Astrocyte (in vitro differentiated cells and primary cell): ENCODE data around the genes PDE6H, EPS8, SLCO1C1 and SLCO1B1.

GRCh38 chr12:14972812-14973171, at the start of gene PDE6H:
Gene PDE6H (plus strand): TSS chr12:14973042.
- PRO-cap: no peak
- RRBS, 2 experiments: no CpG with 5 or more reads among the region's 2 CpGs

DNA sequence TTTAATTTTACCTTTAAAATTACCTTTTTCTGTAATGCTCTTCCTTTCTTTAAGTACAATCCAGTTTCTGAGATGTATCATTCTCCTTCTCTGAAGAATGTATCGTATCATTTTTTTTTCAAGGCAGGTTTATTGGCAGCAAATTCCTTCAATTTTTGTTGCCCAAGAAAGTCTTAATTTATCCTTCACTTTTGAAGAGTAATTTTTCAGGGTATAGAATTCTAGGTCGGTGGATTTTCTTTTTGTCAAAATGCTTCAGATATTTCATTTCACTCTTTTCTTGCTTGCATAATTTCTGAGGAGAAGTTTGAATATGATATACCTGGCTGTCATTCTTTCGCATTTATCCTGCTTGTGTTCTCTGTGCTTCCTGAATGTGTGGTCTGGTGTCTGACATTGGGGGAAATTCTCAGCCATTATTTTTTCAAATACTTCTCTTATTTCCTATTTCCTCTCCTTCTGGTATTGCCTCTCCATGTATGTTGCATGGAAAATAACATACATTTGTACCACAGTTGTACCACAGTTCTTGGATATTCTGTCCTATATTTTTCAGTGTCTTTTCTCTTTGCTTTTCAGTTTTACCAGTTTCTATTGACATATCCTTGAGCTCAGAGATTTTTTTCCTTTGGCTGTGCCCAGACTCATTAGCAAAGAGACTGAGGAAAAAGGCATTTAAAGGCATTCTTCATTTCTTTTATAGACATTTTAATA, 83.2 kb downstream of the RERG start:
- PRO-cap: no peak
- RRBS, 2 experiments: no CpG with 5 or more reads among the region's 3 CpGs

- PRO-cap: no peak
- RRBS, 2 experiments: no CpG with 5 or more reads among the region's 4 CpGs
Observed at GRCh38 chr12:15146642-15147177, 74.5 kb downstream of the RERG start.

- PRO-cap: no peak
- RRBS, 2 experiments: no CpG with 5 or more reads among the region's 2 CpGs
Observed at GRCh38 chr12:15157199-15158096, 63.8 kb downstream of the RERG start.

DNA sequence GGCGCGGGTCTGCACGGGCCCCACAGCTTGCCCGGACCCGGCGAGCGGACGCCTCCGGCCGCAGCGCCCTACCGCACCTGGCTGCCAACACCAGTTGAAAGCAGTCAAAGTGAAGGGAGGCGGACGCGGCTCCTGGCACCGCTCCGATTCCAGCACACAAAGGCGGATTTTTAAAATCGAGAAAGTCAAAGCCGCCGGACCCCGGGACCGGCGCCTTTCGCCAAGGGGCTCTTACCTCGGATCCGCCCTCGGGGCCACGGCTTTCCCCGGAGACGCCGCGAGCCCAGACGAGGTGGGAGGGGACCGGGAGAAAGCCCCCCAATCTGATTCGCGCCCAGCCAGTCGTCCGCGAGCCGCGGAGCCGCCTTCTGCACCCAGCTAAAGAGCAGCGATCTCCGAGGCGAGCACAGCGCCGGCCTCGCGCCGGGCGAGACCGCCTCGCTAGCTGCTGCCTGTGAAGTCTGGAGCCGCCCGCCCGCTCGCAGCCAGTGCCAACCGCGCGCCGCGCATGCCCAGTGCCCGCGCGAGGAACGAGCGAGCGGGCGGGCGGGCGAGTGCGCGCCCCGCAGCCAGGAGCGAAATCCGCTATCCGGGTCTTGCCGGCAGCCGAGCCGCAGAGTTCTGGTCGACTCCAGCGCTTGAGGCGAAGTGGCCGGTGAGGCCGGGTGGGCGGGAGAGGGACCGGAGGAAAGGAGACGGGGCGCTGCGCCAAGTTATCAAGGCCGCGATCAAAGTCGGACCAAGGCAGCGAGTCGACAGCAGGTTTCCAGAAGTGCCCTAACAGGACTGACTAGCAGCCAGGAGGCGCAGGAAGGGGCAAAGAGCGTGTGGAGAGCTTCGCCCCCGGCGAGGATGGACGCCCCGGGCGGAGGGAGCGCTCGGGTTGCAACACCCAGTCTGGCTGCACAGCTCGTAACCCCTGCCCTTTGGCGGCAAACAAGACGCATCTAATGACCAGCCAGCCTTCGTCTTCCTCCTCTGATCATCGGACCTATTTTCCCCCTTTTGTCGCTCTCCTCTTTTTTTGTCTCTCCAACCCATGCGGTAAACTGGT, at the start of gene EPS8:
Gene EPS8, minus strand, starts transcription at position 463 of the 1,054 bp plus-strand sequence.
- PRO-cap: bidirectional peak, plus-strand start at position 675 of the sequence, minus-strand start at position 463 of the sequence
- RRBS, 2 experiments: 2 to 3% methylated on average over 19 to 31 of the region's 113 CpGs

- PRO-cap: unidirectional peak, minus-strand start at chr12:15832390
- RRBS, 2 experiments: no CpG with 5 or more reads among the region's 3 CpGs
Observed at GRCh38 chr12:15832177-15832586, 43.0 kb upstream of the EPS8 start.

DNA sequence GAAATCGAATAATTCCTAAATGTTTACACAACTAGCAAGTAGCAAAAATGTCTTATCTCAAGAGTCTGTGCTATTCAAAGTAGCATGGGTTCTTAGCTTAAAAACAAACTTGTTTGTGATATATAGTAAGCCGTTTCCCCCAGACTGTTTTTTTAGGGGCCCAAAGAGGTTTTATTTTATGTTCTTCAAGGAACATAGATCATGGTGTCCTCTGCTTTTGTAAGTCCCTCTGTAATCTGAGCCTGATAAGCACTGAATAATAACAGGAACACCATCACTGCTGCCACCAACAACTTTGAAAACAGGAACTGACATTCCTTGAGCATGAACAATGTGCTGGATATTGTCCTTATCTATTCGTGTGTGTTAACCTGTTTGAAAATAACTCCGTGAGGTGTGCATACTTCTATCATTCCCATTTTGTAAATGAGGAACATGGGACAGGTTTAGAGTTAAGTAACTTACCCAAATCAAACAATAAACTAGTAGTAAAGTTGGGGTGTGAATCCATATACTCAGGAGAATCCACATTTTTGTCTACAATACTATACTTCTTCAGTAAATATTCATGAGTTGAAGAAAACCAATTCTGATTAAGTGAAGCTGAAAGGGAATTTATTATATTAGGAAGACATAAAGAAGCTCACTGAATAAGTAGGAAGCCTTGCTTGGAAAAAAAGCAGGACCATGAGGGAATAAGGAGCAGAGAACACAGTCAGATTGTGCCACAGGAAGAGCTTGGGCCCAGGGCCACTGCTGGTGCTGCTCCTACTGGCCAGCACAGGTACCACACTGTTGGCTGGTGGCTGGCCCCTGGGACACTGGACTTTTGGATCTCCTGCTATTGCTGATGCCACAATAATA, 67.6 kb downstream of the DERA start:
- PRO-cap: no peak
- RRBS, 2 experiments: no CpG with 5 or more reads among the region's 4 CpGs

GRCh38 chr12:16057934-16058436, 146.9 kb downstream of the DERA start:
- PRO-cap: no peak
- RRBS, 2 experiments: no CpG with 5 or more reads among the region's 17 CpGs

DNA sequence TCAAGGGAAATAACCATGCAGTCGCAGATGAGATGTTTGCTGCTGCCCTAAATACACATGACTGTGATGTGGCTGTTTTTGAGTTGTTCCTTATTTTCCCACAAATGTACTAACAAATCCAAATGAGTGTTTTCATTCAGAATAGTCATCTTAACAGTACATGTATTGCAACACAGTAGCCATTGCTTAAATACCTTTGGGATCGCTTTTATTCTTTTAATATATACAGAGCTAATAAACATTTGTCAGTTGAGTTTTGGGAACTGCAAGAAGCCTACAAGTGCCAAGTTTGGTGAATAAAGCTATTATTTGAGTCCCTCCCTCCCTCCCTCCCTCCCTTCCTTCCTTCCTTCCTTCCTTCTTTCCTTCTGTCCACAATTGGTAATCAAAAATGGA, 101.5 kb downstream of the SLC15A5 start:
- PRO-cap: no peak
- RRBS, 2 experiments: no CpG with 5 or more reads among the region's 2 CpGs

DNA sequence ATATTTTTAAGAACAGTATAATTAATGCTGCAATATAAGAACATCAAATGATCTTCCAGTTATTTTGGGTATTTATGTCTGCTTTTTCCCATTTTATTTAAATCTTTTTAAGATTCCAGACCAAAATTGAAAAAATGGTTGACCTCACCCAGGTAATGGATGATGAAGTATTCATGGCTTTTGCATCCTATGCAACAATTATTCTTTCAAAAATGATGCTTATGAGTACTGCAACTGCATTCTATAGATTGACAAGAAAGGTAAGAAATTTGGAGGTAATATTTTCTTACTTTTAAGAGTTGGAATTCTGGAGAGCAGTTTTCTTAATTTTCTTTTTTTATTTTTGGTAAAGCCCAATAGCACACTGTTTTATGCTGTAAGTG, 6.7 kb downstream of the MGST1 start:
- PRO-cap: no peak

DNA sequence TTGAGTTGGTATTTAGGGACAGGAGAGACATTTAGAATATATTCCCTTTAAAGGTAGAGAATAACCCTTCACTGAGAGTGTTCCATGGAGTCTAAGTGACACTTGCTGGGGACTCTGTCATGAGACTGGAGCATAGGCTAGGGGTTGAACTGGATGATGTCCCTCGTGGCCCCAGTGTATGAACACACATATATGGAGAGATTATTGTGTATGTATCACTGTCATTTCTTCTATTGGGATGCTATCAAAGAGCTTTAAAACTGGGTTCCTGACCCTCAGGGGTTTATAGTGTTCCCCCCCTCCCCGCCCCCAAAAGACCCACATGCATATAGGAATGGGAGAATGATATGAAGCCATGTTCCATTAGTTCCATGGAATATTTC, 13.2 kb downstream of the MGST1 start:
- PRO-cap: no peak
- RRBS, 2 experiments: no CpG with 5 or more reads among the region's 2 CpGs

DNA sequence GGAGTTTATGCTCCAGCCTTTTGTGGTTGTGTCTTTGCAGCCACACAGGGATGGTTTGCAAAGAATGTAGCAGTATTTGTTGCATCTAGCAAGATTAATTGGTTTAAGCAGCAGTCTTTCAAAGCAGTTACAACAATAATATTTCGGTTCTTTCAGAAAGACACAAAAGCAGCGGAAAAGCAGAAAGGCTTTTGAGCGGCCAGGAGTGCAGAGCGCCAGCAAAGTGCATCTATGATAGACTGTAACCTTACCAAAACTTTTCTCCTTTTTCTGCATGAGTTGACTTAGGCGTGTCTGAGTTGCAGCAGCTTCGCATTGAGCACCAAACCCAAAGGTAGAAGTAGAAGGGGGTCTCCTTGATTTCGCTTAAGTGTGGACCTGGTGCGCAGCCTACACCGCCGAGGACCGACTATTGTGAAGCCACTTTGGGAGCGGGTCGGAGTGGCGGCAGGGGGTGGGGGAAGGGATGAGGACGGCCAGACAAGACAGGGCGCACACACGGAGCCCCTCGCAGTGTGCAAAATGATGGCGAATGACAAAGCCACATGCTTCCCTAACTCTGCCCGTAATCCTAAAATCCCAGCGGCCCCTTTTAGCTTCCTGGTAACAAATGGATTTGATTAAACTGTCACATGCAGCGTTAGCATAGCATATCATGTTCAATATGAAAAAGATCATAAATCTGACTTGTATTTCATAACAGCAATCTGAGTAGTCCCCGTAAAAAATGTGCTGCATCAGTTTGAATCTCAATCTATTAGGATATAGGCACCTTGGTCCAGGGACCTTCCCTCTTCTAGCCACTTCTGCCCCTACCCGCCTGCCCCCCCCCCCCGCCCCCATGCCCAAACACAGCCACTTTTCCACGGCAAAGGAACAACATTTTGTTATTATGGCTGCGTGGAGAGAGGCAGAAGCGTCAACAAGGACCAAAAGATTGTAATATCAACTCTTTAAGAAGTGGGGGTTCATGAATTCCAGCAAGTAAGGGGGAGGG, 1.1 kb downstream of the LMO3 start:
- PRO-cap: no peak
- RRBS, 2 experiments: no CpG with 5 or more reads among the region's 28 CpGs

DNA sequence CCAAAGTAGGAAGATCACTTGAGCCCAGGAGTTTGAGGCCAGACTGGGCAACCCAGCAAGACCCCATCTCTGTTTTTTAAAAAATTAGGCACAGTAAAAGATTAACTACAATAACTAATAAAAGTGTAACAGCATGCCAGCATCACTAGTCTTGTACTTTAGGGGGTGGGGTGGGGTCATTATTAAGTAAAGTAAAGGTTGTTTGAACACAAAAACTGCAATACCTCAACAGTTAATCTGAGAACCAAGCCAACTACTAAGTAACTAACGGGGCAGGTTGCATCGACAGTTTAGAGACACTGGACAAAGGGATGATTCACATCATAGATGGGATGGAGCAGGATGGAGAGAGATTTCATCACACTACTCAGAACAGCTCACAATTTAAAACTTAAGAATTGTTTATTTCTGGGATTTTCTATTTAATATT, 119.6 kb downstream of the PLEKHA5 start:
- PRO-cap: no peak
- RRBS, 2 experiments: no CpG with 5 or more reads among the region's 2 CpGs

GRCh38 chr12:19493657-19494065, 54.4 kb downstream of the AEBP2 start:
- PRO-cap: no peak
- RRBS, 2 experiments: no CpG with 5 or more reads among the region's 7 CpGs

DNA sequence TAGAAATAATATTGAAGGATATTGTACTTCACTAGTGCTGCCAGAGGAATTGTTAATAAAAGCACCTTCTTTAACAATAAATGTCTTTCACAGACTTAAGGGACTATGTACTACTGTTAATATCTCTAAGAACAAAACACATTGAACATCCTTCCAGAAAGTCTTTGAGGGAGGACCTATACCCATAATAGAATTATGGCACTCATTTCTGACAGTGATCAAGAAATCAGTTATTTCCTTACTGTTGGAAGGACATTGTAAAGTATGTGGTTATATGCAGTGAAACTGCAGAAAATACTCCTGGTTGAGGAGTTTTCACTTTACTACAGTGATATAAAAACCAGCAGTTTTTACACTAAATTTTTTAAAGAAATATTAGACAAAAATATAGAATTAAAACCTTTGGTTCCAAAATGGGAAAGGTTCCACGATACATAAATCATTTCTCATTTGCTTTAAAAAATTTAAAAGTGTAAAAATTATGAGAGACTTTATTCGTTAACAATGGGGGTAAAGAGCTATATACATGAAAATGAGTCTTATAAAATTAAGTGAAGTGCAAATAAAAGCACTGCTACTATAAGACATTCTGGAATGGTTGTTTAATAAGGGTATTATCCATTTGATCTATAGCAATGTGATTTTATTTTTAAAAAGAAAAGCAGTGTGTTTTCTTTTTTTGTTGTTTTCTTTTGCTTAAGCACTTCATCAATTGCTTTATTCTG, 80.2 kb downstream of the AEBP2 start:
- PRO-cap: no peak
- RRBS, 2 experiments: no CpG with 5 or more reads among the region's 2 CpGs

GRCh38 chr12:20369417-20370635, 1.5 kb downstream of the PDE3A start:
- PRO-cap: bidirectional peak, plus-strand start at chr12:20369696, minus-strand start at chr12:20369520
- RRBS, 2 experiments: 2% methylated on average over 9 to 32 of the region's 73 CpGs

DNA sequence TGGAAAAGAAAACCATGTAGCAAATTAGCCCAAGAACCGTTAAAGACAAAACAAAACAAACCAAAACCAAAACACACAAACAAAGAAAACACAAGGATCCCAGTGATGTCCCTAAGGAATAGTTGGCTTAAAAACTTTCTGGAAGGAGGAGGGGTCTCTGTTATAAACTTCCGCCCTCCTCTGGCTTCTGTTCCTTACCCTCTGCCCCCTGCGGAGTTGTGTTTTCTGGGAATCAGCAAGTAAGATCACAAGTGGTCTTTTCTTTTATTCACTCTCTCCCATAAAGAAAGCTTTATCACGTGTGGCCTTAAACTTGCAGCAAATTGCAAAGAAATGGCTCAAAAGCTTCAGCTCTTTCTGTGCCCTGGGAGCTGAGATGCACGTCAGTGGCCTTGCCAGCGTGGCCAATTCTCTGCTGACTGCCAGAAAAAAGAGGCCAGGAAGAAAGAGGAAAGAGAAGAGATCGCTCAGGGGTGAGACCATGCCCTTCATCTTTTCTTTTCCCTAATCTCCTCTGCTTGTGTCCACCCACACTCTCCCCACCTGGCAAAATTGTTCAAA, at the start of gene SLCO1C1:
Gene SLCO1C1, plus strand, starts transcription at position 193 of the 561 bp plus-strand sequence.
- PRO-cap: no peak
- RRBS, 2 experiments: no CpG with 5 or more reads among the region's 7 CpGs

DNA sequence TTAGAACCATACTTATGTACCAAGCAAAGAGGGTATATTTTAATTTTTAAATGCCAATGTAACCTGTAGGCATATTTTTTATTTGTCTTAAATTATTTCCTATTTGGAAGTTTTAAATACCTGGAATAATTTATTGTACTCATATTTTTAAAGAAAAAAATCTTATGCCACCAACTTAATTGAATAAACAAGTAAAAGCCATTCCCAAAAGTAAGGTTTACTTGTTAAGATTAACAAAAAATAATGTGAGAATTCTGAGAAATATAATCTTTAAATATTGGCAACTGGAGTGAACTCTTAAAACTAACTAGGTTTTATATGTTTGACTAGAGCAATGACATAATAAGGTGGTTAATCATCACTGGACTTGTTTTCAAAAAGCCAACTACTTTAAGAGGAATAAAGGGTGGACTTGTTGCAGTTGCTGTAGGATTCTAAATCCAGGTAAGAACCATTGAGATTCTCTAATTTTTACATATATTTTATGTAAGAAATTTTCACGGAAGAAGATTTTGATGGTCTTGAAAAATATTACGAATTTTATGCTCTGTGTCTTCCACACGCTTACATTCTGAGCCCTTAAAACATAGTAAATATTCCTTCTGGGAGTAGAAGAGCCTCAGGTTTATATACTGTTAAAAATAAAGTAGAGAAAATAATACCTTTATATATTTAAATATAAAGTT, at the start of gene SLCO1B1:
Gene SLCO1B1, plus strand, starts transcription at position 402 of the 686 bp plus-strand sequence.
- PRO-cap: no peak
- RRBS, 2 experiments: no CpG with 5 or more reads among the region's 3 CpGs

- PRO-cap: no peak
- RRBS, 2 experiments: no CpG with 5 or more reads among the region's 27 CpGs
Observed at GRCh38 chr12:21662217-21662798, 4.7 kb upstream of the LDHB start.

DNA sequence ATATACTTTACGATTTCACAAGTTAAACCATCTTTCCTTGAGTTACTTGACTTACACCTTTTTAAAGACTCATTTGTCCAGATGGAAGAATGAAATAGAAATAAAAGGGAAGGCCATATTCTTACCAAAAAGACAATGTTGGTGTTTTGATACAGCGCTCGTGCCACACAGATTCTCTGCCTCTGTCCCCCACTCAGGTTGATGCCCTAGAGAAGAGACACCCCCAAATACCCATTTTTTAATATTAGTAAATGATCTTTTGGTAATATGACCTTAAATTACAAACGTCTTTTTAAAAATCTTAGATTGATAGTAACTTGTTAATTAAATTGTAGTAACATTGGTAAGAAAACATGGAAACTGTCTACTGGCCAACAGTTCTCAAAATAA, 81.8 kb downstream of the ABCC9 start:
- PRO-cap: no peak
- RRBS, 2 experiments: no CpG with 5 or more reads among the region's 4 CpGs